Placental epithelial cell (primary cell): ENCODE measurements around the gene MIGA2.

GRCh38 chr9:128298762-128299478, 22.8 kb downstream of the SWI5 start:
- CAGE, long polyA plus RNA: no peak

- CAGE, long polyA plus RNA: no peak
These were observed 1.3 kb downstream of the SPTAN1 start for GRCh38 chr9:128553750-128554049.

DNA sequence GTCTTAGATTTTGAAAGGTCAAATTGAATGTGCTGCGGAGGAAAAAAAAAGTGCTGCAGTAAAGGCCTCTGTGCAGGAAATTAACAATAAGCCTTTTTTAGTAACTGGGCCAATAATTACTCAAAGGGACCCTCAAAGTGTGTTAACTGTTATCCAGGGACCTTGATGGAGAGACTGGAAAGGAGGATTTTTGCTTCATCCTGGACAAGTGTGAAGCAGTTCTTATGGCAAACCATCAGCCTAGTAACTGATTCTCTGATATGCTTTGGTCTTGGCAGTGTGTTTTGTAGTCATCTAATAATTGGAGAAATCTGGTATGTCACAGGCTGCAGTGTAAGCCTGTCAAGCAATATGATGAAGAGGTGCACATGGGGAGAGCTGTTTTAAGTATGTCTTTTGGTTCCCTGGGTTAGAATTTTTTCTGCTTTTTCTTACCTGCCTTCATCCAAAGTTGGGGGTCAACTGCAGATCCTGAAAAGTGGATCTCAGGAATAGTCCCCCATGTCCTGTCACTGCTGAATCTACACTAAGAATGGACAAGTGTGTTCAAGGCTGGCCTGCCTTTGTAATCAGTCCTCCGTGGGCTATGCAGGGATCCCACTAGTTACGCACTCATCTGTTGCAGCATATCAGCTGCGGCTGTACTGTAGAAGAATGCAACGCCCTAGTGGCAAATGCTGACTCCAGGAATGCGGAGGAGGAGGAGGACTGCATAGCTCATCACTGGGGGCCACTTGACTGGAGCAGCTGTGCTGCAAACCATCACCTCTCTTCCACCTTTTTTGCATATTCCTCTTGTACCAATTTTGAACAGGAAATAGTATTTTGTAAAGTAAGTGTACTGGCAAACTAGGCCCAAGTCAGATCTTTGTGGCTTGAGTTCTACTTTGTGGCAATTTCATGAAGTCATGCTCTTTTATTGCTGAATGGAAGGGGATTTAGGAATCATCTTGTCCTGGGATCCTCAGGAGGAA, 1.9 kb downstream of the SPTAN1 start:
- CAGE, long polyA plus RNA: no peak

GRCh38 chr9:128558335-128558898, 6.0 kb downstream of the SPTAN1 start:
- CAGE, long polyA plus RNA: no peak

- CAGE, long polyA plus RNA: no peak
These were observed 24.8 kb downstream of the SPTAN1 start for GRCh38 chr9:128577025-128577771.

GRCh38 chr9:128607569-128608432, 48.8 kb downstream of the DYNC2I2 start:
- CAGE, long polyA plus RNA: no peak

- CAGE, long polyA plus RNA: no peak
These were observed 523 bp downstream of the SET start for GRCh38 chr9:128689338-128690152.

DNA sequence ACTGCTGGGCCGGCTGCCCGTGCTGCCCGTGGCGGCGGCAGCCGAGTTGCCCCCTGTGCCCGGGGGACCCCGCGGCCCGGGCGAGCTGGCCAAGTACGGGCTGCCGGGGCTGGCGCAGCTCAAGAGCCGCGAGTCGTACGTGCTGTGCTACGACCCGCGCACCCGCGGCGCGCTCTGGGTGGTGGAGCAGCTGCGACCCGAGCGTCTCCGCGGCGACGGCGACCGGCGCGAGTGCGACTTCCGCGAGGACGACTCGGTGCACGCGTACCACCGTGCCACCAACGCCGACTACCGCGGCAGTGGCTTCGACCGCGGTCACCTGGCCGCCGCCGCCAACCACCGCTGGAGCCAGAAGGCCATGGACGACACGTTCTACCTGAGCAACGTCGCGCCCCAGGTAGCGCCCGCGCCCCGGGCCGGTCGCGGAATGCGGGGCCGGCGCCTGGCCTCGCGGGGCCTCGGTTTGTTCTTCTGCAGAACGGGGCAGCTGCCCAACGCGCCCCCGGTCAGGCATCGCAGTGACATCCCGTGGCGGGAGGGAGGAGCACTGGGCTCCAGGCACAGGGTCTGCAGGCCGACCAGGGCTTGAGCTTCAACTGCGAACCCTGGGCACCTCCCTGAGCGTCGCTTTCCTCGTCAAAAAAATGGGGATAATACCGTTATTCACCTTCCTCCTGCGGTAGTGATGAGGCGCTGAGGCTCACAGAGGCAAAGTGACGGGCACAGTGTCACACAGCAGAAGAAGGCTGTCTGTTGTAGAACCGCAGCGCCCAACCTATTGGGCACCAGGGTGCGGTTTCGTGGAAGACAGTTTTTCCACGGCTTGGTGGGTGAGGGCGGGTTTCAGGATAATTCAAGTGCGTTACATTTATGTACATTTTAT, 730 bp downstream of the ENDOG start:
- CAGE, long polyA plus RNA: no peak

GRCh38 chr9:128883239-128883386, 1.2 kb downstream of the LRRC8A start:
- CAGE, long polyA plus RNA: no peak

DNA sequence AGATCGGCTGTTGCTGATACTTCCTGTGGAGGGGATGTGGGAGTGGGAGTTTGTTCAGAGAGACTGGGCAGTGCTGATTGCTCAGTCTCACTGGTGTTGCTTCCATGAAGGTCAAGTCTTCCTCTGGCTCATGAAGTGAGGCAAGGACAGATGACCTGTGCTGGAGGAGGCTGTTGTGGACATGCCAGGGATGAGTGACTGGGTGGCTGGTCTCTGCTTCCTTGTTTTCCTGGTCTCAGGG, 1.4 kb downstream of the LRRC8A start:
- CAGE, long polyA plus RNA: no peak

- CAGE, long polyA plus RNA: no peak
These were observed 4.5 kb downstream of the SH3GLB2 start for GRCh38 chr9:129023555-129024165.

- CAGE, long polyA plus RNA: no peak
These were observed at the start of gene MIGA2 for GRCh38 chr9:129035961-129037198. Gene MIGA2, plus strand, starts transcription at chr9:129036626.

DNA sequence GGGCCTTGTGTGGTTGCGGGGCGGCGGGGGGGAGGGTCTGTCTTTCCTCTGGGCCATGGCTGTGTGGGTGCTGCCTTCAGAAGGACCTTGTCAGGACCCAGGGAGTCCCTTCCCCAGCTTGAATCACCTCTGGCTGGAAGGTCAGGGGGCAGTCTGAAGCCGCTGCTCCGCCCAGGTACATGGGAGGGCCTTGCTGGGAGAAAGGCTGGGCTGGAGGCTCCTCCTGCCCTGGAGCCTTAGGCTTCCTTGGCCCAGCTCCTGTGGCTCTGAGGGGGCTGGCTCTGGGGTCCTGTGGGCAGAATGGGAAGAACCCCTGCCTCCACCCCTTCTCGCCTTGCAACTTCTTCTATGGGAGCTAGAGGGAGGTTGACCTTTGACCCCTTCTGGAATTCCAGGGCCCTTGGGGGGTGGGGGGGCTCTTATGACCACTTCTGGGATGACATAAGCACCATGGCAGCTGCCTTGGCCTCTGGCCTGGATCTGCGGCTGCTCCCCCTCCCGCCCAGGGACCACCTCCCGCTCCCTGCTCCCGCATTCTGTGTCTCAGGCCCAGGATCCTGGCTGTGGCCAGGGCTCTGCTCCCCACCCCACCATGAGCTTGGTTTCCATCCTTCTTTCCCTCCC, 32.2 kb downstream of the IER5L start:
- CAGE, long polyA plus RNA: no peak

GRCh38 chr9:129172398-129173409, 5.4 kb downstream of the IER5L start:
- CAGE, long polyA plus RNA: no peak

DNA sequence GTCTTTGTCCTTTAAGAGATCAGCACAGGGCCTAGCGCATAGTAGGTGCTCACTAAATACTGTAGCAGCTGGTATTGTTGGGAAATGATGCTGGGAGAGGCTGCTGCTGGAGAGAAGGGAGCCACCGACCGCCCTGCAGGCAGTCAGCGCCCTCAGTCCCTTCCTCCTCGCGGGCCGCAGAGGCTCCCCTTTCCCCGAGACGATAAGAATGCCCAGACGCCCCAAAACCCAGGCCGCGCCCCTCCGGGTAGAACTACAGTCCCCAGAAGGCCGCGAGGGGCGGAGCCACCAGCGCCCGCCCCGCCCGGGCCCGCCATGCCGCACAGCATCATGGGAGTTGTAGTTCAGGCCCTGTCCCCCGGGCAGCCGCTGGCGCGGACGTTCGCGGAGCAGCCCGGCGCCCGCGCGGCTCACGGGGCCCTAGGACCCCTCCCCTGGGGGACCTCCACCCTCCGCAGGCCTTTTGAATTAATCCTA, 24.6 kb upstream of the IER5L start:
- CAGE, long polyA plus RNA: no peak

DNA sequence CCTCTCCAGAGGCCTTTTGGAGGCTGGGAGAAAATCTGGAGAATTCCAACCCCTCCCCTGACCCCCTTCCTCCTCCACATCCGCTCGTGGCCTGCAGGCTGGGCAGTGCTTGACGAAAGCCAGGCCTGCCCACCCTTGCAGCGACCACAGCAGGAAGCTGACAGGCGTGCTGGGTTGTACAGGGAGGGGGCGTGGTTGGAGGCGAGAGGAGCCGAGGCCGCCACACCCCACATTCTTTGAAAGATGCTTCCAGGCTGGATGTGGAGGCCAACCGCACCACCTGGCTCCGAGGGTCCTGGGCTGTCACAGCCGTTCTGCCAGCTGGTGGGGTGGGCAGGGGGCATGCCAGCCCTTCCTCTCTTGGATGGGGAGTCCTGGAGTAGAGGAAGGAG, 47.8 kb upstream of the IER5L start:
- CAGE, long polyA plus RNA: no peak

GRCh38 chr9:129246335-129247157, 68.5 kb upstream of the IER5L start:
- CAGE, long polyA plus RNA: no peak

DNA sequence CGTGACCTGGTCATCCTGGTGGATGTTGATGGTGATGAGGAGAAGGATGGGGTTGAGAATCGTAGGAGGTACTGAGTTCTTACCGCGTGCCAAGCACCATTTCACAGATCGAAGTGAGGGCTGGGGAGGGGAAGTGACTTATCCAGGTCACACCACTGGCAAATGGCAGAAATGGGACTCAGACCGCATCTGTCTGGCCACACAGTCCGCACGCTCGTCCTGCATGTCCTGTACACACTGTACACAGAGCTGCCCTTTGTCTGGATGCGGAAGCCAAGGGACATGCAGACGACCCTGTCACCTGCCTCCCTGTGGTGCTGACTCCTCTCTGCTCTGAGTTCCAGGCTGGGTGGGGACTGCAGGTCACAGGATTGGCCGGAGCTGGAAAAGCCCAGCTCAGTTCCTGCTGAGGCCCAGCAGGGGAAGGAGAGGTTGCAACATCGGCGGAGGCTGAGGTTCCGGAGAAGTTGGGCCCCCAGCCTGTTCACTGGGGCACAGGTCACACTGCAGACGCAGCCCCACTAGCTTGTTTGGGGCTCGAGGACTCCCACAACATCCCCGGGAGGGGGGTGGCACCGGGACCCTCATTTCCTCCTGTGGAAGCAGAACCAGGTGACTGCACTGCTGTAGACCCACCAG, 165.7 kb upstream of the IER5L start:
- CAGE, long polyA plus RNA: no peak

GRCh38 chr9:129432305-129432682, 188.6 kb downstream of the C9orf50 start:
- CAGE, long polyA plus RNA: no peak

- CAGE, long polyA plus RNA: no peak
These were observed 188.1 kb downstream of the C9orf50 start for GRCh38 chr9:129432683-129433304.